HT-29 (cell line): ENCODE results near the gene GRHL3.

DNA sequence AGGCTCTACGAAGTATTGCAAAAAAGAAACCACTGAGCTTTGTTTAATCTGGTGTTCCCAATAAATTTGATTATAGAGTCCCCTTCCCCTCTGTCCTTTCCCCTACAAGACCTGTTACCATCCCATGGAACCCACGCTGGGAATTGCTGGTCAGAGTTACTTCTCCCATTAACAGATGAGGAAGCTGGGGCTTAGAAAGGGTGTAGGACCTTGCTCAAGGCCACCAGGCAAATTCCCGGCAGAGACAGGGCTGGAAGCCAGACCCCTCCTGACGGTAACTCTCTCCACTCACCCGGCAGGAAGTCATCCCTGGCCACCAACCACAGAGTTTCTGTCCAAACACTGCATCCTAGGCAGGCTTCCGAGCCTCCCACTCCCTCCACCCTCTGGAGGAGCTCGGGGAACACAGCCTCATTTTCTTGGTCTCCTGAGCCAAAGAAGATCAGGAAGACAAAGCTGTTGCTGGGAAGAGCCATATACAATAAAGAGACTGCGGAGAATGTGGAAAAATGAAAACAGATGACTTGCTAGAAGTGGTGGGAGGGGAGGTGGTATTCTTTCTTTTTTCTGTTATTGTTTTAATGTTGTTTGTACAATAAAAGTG lies 25.0 kb upstream of the ZNF436 start:
- RAMPAGE, long total RNA: no peak

GRCh38 chr1:23523974-23524636 lies 6.9 kb downstream of the E2F2 start:
- RAMPAGE, long total RNA: no peak

- RAMPAGE, long total RNA: no peak
These were observed 1.2 kb downstream of the ID3 start for GRCh38 chr1:23557933-23558762.

GRCh38 chr1:23612580-23613907 lies 53.7 kb upstream of the ID3 start:
- RAMPAGE, long total RNA: no peak

- RAMPAGE, long total RNA: no peak
These were observed 3.7 kb upstream of the GALE start for GRCh38 chr1:23804321-23804666.

DNA sequence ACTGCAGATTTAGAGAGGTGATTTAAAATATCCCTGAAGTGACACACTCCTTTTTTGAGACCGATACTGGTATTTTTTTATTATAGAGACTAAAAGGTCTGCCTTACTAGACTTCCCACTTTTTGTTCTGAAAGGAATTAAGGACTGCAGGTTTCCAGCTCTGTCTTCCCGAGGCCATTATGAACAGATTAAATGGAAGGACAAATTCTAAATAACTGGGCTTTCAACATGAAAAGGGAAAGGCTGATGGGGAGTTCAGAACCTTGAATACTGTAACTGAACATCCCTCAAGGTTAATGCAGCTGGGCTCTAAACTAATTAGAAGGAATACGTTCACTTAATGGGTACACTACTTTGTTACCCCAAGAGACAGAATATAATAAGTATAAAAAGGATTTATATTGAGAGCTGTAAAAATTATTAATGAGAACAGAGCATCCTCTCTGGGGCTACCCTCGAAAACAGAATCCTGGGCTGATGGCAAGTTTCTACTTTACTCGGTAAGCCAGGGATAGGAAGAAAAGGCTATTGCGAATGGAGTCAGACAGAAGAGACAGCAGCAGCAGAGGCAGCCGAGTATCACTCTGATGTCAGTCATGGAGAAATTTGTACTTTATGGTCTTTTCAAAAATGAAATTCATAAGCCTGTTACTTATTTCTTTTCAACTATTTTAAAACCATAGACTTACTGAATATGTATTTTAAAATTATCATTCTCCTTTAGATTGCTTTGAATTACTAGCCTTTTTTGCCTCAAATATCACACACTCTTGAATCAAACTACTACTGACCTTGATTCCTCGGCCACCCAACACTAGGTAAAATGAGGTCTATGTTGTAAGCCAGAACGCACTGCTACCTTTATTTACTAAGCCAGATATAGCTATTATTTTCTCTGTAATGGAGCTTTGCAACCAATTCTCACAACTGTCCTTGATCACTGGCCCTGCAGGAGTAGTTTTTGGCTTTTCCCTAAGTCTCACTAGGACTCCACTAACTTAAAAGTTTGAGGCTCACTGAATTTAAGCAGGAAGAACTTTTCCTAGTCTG lies 3.6 kb downstream of the SRSF10 start:
- RAMPAGE, long total RNA: no peak

DNA sequence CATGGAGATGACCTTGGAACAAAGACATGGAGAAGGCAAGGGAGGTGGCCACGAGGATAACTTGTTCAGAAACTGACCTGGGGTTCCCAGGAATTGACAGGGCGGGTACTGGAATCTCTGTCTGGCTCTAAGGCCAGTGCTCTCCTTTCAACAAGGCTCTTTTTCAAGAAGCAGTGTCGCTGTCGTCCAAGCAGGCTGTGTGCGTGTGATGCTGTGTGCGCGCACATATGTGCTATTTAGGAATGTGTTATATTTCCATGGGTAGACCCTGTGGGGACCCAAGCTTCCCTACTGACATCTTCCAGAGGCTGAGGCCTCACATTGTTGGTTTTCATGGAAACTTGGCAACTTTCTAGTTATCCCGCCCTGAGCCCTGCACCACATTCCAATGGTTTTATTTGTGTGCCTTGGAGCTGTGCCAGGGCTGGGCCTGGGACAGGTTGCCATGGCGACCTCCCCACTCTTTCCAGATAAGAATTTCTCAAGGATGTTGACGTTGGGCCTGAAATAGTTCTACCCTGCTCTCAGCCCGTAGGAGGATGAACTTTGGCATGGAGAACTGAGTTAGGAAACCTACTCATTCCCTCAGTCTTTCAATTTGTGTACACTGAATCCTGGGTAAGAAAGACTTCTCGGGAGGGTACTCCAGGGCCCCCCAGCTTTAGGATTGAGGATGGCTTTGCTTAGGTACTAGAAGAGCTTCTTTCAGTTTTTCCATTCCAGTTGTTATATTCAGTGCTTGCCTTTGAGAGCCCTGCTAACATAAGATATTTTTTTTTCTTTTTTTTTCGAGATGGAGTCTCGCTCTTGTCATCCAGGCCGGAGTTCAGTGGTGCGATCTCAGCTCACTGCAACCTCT lies 38.7 kb upstream of the SRSF10 start:
- RAMPAGE, long total RNA: no peak

DNA sequence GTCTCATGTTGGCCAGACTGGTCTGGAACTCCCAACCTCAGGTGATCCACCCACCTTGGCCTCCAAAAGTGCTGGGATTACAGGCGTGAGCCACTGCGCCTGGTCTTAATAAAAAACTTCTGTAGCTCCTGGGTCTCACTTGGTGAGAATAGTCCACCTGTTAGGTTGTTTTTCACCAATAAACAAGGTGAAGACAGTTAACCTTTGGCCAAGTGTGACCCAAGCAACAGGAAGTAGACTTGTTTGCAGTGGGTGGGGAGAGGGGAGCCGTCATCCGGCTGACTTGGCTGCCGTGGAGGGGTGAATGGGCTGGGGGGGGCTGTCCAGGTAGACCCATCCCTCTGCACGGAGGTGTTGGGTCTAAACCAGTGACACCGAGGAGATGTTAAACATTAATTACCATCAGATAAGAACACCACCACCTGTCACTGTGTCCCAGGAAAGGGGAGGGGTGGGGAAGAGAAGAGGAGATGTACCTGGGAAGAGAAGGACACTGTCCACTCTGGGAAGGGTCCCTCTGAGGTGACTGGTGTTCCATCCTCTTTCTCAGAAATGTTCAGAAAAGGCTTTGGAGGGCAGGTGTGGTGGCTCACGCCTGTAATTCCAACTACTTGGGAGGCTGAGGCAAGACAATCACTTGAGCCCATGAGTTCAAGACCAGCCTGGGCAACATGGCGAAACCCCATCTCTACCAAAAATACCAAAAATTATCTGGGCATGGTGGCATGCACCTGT lies 6.5 kb upstream of the MYOM3 start:
- RAMPAGE, long total RNA: no peak

GRCh38 chr1:24319016-24320211 lies at the start of gene GRHL3:
Gene GRHL3 (plus strand): TSS chr1:24319357.
- RAMPAGE, long total RNA: no peak

- RAMPAGE, long total RNA: no peak
These were observed 3.2 kb downstream of the GRHL3 start for GRCh38 chr1:24322150-24322899.

DNA sequence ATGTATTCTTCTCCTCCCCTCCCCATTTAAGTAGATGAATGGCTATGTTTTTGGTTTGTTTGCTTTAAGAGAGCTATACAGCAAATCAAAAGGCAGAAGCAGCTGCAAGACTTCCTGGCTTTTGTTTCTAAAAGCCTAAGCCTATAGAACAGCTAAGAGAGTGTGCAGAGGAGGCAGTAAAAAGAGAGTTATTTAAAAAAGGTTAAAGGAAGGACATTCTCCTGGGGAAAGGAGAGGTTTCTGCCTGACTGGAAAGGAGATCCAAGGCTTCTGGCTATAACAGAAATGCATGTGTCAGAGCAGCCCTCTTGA lies 20.3 kb downstream of the STPG1 start:
- RAMPAGE, long total RNA: no peak

- RAMPAGE, long total RNA: no peak
These were observed 24.7 kb upstream of the NCMAP start for GRCh38 chr1:24531138-24531693.

DNA sequence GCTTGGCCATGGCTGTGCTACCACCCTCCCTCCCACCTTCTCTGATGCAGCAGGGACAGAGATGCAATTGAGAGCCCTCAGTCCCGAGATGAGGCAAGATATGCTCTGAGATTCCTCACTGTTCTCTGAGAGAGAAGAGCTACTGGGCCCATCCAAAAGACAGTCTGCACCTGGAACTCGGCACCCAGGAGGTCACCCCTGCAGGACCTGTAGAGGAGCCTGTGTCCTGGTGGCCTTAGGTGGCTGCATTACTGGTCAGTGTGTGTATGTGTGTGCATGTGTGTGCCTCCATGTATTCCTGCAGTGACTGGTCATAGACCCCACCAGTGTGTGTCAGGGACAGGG lies 33.5 kb downstream of the NCMAP start:
- RAMPAGE, long total RNA: no peak

DNA sequence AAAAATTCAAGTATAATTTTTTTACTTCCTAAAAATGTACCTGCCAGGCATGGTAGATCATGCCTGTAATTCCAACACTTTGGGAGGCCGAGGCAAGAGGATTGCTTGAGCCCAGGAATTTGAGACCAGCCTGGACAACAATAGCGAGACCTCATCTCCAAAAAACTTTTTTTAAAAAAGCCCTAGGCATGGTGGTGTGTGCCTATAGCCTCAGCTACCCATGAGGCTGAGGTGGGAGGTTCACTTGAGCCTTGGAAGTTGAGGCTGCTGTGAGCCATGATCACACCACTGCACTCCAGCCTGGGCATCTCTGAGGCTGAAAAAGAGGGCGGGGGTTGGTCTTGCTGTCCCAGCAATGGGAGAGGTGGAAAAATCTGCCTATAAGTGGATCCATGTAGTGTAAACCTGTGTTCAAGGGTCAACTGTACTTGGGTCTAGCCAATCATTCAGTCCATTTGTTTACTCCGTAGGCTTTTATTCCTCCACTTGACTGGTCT lies 31.7 kb downstream of the SRRM1 start:
- RAMPAGE, long total RNA: no peak

DNA sequence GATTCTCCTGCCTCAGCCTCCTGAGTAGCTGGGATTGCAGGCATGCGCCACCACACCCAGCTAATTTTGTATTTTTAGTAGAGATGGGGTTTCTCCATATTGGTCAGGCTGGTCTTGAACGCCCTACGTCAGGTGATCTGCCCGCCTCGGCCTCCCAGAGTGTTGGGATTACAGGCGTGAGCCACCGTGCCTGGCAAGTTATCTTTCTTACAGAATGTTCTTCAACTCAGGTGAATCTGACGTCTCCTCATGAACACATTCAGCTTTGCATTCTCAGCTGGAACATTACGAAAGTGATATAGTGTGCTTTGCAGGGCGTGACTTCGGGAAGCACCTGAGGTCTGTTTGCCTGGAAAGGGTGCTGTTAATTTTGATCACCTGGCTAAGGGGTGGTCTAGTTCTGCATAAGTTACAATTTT lies 16.4 kb upstream of the CLIC4 start:
- RAMPAGE, long total RNA: no peak

DNA sequence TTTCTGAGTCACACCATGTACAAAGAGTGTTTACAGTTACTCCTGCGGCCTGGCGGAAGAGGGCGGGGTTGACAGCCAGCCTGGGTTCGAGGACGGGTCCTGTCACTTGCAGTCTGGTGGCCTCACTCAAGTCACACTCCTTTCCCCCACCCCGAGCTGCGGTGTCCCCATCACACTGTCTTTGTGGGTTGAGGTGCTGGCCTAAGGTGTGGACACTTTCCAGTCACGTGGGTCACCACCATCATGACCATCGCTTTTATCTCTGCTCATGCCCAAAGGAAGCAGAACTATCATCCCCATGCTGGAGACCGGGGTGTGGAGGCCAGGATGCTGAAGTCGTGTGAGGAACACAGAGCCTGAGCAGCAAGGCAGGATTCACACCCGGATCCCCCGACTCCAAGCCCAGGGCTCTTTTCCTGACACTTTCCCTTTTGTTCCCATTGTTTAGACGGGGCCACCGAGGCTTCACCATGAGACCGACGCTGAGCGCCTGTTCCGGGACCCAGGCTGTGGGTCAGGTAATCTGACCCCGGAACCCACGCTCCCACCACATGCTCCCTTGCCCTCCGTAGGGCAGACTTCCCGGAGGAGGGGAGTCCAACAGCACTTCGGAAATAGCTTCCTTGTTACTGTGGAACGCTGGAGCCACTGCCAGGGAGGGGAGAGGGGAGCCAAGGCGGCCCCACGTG lies 18.6 kb downstream of the RUNX3 start:
- RAMPAGE, long total RNA: no peak

GRCh38 chr1:24912150-24913338 lies 17.5 kb downstream of the RUNX3 start:
- RAMPAGE, long total RNA: no peak

DNA sequence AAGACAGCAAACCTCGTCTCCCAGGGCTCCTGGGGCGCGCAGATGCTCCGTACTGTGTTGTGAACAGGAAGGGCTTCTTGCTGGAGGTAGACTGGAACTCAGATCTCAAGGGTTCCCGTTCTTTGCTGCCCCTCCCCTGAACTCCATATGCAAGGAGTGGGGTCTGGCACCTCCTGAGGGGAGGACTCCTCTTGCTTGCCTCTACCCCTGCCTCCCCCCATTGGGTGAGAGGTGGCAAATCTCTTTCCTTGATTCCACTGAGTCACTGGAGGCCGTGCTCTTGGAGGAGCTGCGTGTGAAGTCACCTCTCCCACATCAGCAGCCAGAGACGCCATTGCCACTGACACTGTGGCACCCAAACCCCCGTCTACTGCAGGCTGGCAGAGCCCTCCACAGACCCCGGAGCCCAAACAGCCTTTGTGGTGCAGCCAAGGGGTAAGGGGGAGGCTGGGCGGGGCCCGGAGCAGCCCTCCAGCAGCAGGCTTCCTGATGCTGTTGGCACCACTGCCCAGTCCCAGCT lies 104.7 kb upstream of the RUNX3 start:
- RAMPAGE, long total RNA: no peak

DNA sequence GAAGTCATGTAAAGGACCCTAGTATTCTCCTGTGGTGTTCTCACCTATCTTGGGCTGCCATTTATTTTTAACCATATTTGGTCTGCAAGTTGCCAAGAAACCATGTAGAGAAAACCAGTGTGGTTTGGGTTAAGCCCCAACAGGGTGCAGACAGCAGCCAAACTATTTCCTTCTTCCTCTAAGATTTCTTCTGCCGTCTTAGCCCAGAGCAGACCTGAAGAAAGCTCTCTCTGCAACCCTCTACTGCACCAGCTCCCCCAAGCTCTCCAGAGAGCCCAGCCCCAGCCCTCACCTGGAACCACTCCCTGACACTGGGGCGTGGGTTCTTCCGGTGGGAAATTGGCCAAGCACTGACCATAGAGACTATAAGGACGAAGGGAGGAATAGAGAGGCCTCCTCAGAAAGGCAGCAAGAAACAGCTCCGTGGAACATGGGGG lies 136.6 kb downstream of the SYF2 start:
- RAMPAGE, long total RNA: no peak

- RAMPAGE, long total RNA: no peak
These were observed 125.1 kb downstream of the SYF2 start for GRCh38 chr1:25107181-25107663.